Frontal cortex (tissue), 2 donors: ENCODE measurements around a stretch of chr5.

DNA sequence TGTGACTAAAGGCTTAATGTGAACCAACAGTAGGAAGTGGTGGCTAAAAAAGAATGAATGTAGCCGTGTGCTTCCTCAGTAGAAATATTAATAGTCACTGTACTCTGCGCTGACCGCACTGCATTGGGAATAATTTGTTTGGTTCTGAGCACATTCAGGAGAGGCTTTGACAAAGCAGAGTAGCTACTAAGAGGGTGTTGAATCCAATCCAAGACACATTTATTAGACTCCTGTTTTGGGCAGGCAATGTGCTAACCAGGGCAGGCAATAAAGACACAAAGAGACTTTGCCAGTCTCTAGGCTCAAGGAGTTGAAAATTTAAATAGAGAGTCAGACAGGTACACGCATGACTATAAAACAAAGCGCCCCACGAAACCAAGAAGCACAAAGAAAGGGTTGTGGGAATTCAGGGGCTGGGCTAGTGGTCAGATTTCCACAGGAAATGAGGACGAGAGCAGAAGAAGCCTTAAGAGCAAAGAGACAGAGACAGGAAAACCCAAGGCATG is 51.4 kb downstream of the SLC1A3 start:
- RAMPAGE, long total RNA: no peak

DNA sequence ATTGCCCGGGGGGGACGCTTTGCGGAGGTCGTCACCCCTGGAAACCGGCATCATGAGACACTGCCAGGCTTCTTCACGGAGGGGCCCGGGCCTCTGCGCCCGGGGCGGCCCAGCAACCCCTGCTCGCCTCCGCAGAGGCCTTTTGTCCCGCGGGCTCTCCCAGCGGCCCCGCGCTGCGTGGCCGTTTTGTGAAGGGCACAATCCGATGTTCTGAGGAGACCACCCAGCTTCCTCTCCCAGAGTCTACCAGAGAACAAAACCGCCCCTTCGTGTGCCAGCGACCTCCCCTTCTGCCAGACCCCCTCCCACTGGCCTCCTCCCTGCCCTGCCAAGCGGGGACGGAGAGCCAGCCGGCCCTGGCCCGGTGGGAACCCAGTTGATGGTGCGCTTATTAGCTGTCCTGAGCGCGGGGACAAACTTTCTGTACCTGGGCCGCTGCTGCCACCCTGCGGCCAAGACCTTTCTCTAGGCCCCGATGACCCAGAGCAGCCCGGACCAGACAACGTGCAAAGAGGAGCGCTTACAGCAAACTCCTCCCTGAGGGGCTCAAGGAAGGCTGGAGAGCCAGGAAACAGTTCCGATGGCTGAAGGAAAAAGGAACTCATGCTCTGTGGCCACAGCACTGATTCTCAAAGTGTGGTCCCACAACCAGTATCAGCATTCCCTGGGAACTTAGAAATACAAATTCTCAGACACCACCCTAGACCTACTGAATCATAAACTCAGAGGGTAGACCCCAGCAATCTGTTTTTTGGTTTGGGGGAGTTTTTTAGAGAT is 86.7 kb downstream of the SLC1A3 start:
- RAMPAGE, long total RNA: no peak

DNA sequence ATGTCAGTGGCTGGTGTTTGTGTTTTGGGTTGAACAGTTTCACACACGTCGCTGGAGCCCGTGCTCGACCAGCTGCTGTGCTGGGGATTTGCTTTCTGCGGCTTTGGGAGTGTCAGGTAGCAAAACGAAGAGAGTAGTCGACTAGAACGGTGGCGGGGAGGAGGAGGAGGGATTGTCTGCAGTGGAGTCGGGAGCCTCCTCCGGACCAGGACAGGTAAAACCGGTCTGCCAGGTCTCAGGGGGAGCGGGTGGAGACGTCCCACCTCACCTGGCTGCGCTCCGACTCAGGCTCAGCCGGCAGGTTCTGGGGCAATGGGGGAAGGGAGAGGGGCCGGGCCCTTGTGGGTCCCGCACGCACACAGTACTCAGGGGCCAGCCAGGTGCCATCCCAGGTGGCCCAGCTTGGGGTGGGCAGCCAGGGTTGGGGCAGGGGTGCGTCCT is 131.4 kb upstream of the NIPBL start:
- RAMPAGE, long total RNA: no peak

DNA sequence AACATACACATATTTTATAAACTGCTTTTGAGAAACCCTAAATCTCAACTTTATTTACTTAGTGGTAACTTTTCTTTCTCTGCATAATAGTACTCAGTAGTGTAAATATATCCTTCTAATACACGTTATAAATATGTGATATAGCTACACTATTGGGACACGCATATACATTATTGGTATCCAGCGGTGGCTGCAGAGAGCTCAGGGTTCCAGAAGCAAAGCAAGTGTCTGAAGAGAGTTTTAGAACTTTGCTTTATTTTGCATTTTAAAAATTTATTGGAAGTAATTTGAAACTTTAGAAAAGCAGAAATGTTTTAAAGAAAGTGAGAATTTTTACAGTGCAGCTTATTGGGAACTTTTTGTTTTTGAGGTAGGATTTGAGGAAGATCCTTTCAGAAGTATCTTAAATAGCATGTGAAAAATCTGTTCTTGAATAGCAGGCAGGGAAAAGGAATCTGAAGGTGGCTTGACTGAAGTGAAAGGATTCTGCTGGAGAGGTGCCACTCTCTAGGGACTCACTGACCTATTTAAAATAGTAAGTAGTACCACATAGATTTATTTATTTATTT is 68.9 kb downstream of the NIPBL start:
- RAMPAGE, long total RNA: no peak

GRCh38 chr5:36984350-36985422 is 108.1 kb downstream of the NIPBL start:
- RAMPAGE, long total RNA: no peak

DNA sequence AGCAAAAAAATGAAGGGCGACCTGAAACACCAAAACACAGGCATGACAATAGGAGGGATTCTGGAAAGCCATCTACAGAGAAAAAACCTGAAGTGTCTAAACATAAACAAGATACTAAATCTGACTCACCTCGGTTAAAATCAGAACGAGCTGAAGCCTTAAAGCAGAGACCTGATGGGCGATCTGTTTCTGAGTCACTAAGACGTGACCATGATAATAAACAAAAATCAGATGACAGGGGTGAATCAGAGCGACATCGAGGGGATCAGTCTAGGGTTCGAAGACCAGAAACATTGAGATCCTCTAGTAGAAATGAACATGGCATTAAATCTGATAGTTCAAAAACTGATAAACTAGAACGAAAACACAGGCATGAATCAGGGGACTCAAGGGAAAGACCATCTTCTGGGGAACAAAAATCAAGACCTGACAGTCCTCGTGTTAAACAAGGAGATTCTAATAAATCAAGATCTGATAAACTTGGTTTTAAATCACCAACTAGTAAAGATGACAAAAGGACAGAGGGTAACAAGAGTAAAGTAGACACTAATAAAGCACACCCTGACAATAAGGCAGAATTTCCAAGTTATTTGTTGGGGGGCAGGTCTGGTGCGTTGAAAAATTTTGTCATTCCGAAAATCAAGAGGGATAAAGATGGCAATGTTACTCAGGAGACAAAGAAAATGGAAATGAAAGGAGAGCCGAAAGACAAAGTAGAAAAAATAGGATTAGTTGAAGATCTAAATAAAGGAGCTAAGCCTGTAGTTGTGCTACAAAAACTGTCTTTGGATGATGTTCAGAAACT is 109.1 kb downstream of the NIPBL start:
- RAMPAGE, long total RNA: no peak

DNA sequence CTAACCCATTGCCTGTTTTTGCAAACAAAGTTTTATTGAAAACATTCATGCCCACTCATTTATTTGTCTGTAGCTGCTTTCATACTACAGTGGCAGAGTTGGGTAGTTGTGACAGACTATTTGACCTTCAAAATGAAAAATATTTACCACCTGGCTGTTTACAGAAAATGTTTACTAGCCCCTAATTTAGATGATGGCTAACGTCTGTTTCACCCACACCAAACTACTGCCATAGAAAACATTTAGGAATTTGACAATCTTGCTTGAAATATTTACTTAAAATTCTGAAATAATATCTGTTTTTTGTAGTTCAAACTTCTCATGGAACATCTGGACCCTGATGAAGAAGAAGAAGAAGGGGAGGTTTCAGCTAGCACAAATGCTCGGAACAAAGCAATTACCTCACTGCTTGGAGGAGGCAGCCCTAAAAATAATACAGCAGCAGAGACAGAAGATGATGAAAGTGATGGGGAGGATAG is 185.7 kb downstream of the CPLANE1 start:
- RAMPAGE, long total RNA: no peak

DNA sequence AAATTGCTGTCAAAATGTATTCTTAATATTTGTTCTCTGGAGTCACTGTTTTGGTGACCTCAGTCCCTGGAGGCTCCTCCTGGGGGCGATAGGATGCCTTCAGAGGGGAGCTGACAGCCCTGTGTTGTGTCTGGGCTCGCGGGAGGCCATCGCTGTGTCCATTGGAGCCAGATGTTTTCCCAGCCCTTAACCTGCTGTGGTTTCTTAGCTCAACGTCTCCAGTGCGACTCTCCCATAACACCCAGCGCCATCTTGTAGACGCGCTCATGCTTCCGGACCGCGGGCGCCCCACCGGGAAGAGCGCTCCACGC is 112.2 kb upstream of the GDNF start:
- RAMPAGE, long total RNA: no peak

DNA sequence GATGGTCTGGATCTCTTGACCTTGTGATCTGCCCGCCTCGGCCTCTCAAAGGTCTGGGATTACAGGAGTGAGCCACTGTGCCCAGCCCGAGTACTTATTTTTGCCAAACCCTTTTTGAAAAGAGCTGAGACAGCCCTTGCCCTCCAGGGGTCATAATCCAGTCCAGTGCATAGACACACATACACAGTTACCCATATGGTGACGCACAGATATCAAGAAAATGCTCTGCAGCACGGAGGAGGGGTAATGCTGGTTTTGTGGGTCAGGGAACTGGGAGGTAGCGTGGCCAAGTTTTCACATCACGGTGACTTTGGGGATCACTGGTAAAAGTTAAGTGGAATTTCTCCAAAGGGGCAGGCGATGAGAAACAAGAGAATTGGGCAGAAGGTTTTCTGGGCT is 128.4 kb downstream of the EGFLAM start:
- RAMPAGE, long total RNA: no peak

- RAMPAGE, long total RNA: no peak
These were observed 568 bp upstream of the LIFR start for GRCh38 chr5:38556726-38557701.

- RAMPAGE, long total RNA: no peak
These were observed 126.7 kb upstream of the OSMR start for GRCh38 chr5:38719095-38719580.

DNA sequence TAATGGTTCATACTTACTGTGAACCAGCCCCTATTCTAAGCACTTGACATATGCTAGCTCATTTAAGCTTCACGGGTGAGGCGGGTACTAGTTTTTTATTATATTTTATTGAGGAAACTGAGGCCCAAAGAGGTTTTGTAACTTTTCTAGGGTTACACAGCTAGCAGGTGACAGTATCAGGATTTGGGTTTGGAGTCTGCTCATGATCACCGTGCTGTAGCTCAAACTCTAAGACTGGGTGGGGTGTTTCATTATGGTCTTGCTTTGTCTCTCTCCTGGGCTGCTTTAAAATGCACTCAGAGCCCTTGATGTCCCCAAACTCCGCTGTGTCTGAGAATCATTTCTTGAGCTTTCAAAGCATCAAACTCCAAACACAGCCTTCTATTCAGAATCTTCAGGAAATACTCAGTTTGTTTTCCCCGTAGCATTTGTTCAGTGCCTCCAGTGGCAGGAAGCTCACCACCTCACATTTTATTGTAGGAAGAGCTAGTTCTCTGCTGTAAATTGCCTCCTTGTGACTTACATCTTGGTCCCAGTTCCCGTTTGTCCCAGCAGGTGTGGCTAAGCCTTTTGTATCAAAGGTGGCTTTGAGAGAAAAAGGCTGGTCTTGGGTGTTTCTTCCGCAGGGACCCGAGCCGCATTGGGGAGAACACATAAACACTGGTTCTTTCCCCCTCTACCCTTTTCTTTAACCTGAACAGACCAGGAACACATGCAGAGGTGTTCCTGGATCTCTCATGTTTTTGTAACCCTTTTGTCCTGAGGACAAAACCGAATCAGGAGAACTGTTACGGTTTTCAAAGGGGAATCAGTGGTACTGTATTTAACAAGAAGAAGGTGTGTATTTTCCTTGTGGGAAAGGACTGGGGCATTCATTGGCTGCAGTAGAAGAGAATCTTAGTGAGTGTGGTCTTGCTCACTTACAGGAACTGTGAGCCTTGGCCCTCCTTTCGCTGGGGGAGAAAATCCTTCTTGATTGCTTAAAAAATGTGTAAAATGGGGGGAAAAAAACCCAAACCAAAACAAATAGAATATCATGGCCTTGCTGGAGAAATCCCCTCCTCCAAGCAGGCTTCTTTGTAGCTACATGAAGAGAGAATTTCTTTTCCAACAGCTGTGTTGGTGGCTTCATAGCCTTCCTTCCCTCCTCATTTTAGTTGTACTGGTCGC is 1.8 kb downstream of the OSMR start:
- RAMPAGE, long total RNA: no peak

GRCh38 chr5:38881479-38881827 is 35.6 kb downstream of the OSMR start:
- RAMPAGE, long total RNA: no peak

GRCh38 chr5:38892602-38893445 is 47.0 kb downstream of the OSMR start:
- RAMPAGE, long total RNA: no peak

DNA sequence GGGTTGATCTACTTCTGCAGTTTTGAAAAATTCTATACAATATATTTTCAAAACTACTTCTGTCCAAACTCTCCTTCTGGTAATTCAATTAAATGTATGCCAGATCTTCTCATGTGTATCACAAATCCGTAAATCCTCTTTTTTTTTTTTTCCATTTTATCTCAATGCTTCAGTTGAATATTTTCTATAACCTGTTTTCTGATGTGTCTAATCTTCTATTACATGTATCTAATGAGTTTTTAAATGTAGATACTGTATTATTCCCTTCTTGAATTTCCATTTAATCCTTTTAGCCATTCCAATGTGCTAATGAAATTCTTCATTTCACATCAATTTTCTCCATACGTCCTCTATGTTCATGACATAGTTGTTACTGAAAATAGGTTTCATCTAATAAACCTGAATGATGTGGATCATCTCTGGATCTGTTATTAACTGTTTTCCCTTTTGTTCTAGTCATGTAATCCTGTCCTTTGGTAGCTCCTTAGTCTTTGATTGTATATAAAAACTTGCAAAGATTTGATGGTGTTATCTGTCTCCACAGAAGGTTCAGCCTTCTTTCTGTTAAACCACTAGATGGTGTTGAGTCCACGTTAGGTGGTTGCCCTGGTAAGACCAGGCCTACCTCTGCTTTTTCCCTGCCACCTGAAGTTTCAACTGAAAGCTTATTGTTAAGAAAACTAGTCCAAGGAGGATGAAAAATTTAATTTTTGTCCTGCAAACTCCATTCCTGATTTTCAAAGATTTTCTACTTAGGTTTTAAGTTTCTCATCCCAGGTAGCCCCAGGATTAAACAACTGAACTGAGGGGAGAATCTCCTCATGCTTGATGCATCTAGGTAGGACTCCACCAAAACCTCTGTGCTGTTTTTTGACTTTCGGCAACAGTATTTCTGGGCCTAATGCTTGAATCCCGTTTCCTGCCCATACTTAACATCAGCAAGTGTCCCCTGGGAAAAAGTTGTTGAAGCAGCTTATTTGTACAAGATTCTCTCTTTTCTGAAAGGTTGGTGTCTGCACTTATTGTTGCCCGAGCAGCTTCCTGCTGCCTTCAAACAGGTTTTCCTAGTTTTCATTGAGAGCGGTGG is 68.6 kb downstream of the RICTOR start:
- RAMPAGE, long total RNA: no peak

DNA sequence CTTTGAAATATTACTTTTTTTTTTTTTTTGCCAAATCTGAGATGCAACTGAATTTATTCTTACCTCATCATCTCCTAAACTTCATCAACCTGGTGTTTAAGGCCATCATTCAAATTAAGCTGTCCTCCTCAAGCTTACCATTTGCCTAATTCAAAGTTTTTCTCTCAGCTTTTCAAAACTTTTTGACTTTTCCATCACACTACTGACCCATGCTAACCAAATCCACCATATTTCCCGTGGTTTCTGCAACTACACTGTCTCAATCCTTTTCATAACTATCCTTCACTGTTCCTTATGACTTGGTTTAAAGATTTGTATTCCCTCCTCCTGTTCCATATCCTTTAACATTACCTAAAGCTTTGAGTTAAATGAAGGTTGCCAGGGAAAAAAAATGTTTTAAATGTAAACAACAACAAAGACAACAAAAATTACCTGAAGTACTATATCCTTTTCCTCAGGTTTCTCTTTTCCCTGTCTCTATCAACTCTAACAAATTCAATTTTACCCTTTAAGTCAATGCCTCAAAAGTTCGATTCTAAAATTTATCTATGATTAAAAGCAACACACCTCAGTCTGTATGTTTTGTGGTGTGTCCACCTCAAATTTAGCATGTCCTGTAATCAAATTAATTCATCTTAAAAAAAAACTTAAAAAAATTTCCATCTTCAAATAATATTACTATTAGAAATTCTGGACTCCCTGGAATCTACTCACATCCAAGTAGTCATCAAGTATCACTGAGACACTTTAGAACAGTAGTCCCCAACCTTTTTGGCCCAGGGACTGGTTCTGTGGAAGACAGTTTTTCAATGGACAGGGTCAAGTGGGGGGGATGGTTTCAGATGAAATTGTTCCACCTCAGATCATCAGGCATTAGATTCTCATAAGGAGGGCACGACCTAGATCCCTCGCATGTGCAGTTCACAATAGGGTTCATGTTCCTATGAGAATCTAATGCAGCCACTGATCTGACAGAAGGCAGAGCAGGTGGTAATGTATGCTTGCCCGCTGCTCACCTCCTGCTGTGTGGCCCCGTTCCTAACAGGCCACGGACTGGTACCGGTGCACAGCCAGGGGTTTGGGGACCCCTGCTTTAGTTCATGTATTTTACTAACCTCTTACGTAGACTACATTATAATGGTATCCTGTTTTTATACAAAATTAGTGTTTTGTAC is 27.4 kb downstream of the RICTOR start:
- RAMPAGE, long total RNA: no peak

DNA sequence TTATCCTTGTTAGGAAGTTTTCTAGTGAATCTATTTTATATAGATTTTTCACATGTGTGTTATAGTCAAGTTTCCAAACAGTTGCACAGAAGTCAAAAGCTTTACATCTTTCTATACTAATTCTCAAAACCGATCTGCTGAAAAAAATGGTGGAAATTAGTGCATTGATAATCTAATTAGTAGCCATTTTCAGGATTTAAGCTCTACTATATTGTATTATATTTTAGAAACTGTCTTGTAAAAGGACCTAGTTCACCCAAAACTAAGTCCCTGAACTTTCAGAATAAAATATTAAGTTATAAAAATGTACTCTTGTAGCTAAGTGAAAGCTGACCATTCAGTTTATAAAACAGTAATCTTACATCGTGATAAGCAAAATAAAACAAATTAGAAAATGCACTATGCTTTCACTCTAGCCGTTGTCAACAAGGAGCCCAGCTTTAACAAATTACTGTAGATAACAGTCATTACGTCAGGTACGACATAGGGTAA is 1.5 kb downstream of the RICTOR start:
- RAMPAGE, long total RNA: no peak

- RAMPAGE, long total RNA: no peak
These were observed 641 bp downstream of the RICTOR start for GRCh38 chr5:39073282-39074233.

DNA sequence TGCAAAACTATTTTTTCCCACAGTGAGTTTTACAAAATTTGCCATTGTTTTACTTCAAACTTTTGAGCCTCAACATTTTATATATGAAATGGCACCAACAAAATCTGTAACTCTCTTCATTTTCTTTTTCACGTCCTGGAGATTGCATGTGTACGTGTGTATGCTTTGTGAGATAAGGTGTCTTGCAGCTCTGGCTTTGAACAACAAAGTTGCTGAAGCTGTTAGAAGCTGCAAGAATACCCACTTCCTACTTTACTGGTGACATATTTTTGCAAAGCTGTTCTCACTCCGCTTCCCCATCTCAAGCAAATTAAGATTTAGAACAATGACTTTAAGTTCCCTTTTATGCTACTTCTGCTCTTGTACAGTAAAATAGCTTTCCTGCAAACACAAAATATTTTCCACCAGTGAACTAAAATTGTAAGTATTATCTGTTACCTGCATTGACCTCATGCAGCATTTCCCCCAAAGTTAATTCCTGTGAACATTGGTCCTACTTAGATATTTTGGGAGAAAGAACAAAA is 41.7 kb downstream of the FYB1 start:
- RAMPAGE, long total RNA: no peak

DNA sequence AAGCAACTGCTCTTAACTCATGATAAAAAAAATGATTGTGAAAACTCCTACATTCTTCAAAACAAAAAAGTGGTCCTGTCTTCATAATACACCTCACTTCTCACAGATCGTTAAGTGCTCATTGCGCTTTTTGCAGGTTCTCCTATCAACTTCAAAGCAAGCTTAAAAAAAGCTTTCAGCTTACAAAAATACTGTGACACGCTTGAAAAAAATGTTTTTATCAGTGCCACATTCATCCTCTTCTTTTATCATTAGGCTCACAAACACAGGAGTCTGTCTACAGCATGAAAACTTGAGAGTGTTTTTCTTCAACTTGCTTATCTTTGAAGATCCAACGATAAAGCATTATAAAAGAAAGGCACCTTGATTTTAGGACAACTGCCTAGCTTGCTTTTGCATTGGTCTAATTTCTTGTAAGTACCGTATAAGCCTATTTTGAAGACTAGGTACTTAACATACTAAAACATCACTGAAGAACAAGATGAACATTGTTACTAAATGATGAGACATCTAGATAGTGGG is 32.3 kb downstream of the FYB1 start:
- RAMPAGE, long total RNA: no peak